SK-N-DZ (cell line): ENCODE measurements around a stretch of chr15.

GRCh38 chr15:71279198-71280467 is 164.4 kb downstream of the THSD4 start:
RAMPAGE:
- cytosol, long total RNA = no peak
- nucleus, long total RNA = no peak

RAMPAGE:
- cytosol, long total RNA = no peak
- nucleus, long total RNA = no peak
Measured at GRCh38 chr15:71400466-71400674, 285.1 kb downstream of the THSD4 start.

RAMPAGE:
- cytosol, long total RNA = no peak
- nucleus, long total RNA = no peak
Measured at GRCh38 chr15:71436409-71437195, 321.3 kb downstream of the THSD4 start.

RAMPAGE:
- cytosol, long total RNA = no peak
- nucleus, long total RNA = no peak
Measured at GRCh38 chr15:71485384-71485583, 325.1 kb upstream of the NR2E3 start.

GRCh38 chr15:71501293-71501712 is 309.1 kb upstream of the NR2E3 start:
RAMPAGE:
- cytosol, long total RNA = no peak
- nucleus, long total RNA = no peak

RAMPAGE:
- cytosol, long total RNA = no peak
- nucleus, long total RNA = no peak
Measured at GRCh38 chr15:71549543-71550282, 260.6 kb upstream of the NR2E3 start.

GRCh38 chr15:71611551-71611993 is 198.8 kb upstream of the NR2E3 start:
RAMPAGE:
- cytosol, long total RNA = no peak
- nucleus, long total RNA = no peak

DNA sequence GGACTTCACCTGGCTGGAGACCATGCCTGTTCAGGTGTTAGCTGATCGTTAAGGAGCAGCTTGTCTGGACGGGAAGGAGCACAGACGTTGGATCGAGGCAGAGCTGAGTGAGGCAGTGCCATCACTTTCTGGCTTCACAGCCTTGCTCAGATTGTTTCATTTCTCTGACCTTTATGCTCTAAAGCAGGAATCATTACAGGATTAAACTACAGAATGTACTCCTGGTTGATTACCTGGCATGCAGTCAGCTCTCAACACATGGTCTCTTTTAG is 119.0 kb upstream of the NR2E3 start:
RAMPAGE:
- cytosol, long total RNA = no peak
- nucleus, long total RNA = no peak

GRCh38 chr15:71789957-71790649 is 20.3 kb upstream of the NR2E3 start:
RAMPAGE:
- cytosol, long total RNA = no peak
- nucleus, long total RNA = no peak

GRCh38 chr15:72117035-72117678 is 793 bp downstream of the MYO9A start:
RAMPAGE:
- cytosol, long total RNA = no peak
- nucleus, long total RNA = no peak

RAMPAGE:
- cytosol, long total RNA = no peak
- nucleus, long total RNA = no peak
Measured at GRCh38 chr15:72176124-72176853, 21.3 kb downstream of the GRAMD2A start.

DNA sequence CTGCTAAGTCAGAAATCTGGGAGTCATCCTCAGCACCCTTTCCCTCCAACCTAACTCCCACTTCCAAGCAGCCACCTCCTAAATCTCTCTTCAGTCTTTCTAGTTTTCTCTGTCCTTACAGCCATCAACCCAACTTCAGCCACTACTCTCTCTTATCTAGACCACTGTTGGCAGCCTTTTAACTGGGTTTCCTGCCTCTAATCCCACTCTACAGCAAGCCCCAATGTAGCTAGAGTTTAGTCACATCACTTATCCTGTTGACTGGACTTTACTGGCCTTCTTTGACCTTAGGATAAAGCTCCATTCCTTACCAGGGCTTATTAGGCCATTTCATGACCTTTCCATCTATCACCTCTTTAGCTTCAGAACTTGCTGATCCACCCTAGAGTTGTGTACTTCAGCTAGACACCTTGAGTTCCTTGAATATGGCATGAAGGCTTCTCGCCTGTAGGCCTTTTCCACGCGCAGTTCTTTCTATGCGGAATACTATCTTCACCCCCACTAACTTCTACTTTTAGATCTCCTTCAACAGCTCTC is 8.4 kb downstream of the HEXA start:
RAMPAGE:
- cytosol, long total RNA = no peak
- nucleus, long total RNA = no peak

RAMPAGE:
- cytosol, long total RNA = no peak
- nucleus, long total RNA = no peak
Measured at GRCh38 chr15:72496407-72497369, 22.6 kb downstream of the ARIH1 start.

DNA sequence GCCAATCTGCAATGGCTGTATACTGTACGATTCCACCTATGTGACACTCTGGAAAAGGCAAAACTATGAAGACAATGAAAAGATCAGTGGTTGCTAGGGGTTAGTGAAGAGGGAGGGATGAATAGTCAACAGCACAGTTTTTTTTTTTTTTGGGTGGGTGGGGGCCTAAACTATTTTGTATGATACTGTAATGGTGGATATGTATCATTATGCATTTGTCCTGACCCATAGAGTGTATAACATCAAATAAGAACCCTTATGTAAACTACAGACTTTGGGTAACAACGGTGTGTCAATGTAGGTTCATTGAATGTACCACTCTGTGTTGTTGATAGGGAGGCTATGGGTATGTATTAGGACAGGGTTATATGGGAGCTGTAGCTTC is 49.2 kb downstream of the ARIH1 start:
RAMPAGE:
- cytosol, long total RNA = no peak
- nucleus, long total RNA = no peak

GRCh38 chr15:72526963-72527724 is 53.0 kb downstream of the ARIH1 start:
RAMPAGE:
- cytosol, long total RNA = no peak
- nucleus, long total RNA = no peak

DNA sequence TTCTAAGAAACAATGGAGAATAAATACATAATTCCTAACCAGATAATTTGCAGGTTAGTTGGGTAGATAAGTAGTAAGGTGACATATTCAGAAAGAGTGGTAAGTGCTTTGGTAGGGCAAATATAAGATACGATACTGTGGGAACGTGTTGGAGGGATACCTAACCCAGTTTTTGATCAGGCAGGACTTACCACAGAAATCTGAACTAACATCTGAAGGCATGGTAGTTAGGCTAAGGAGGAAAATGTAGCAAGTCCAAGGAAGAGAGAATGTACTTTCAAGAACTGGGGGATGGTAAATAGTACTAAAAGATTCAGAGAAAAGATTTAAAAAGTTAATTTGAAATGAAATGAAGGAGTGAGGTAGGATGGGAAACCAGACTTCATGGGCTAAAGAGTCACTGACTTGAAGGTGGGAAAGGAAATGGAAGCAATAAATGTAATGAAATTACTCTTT is 73.9 kb downstream of the ARIH1 start:
RAMPAGE:
- cytosol, long total RNA = no peak
- nucleus, long total RNA = no peak

GRCh38 chr15:72582648-72583850 is 71.4 kb upstream of the GOLGA6B start:
RAMPAGE:
- cytosol, long total RNA = no peak
- nucleus, long total RNA = no peak

DNA sequence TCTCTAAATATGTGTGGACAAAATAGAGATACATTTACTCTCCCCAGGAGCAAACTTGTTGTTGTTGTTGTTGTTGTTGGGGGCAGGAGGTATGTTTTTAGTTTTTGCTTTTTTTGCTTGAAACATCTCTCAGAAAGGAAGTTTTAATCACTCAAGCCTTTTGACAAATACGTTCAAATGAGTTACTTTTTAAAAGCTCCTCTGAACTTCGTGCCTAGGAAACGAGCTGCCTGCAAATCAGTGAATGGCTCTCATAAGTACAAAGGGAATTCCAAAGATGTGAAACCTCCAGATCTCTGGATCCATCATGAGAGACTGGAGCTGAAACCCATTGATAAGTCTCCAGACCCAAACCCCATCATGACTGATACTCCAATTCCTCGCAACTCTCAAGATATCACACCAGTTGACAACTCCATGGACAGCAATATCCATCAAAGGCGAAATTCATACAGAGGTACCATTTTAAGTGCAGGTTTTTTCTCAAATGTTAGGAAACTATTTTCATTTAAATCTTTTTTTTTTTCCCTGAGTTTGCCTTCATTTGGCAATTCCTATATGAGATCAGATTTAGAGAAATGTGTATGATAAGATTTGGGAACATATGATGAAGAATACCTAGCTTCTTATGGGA is 80.5 kb downstream of the HCN4 start:
RAMPAGE:
- cytosol, long total RNA = no peak
- nucleus, long total RNA = no peak

DNA sequence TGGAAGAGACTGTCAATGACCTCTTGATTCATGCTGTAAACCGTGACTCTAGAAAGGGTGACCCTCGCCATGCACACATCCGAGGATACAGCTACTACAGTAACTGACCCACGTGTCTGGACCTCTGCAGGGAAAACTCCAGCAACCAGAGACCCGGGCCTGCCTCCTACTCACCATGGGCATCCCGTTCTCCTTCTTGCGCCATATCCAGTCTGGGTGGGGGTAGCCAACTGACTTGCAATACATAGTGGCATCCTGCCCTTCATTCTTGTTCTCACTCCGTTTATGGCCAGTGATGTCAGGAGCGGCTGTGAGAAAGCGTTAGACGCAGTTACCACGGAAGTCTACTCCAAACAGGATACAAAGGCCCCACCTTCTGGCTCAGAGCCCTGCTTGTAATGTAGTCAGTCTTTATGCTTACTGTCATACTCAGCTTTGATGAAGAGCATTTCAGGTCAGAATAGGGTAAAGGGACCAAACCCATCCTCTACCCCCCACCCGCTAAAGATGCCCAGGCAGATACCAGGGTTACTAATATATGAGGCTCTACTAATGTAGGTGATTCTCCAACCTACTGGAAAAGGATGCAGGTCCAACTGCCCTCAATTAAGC is 59.6 kb downstream of the NPTN start:
RAMPAGE:
- cytosol, long total RNA = no peak
- nucleus, long total RNA = no peak

GRCh38 chr15:73596068-73596690 is 37.0 kb downstream of the NPTN start:
RAMPAGE:
- cytosol, long total RNA = no peak
- nucleus, long total RNA = no peak